Left ventricle myocardium (tissue), 1 donor: Measurements from ENCODE around the genes PCSK6 and TM2D3.

- PRO-cap: no peak
Measured at GRCh38 chr15:101020862-101021420, 101.8 kb downstream of the LRRK1 start.

- PRO-cap: bidirectional peak, plus-strand start at chr15:101201639, minus-strand start at chr15:101201412
Measured at GRCh38 chr15:101201075-101202285, 50.4 kb downstream of the CHSY1 start.

DNA sequence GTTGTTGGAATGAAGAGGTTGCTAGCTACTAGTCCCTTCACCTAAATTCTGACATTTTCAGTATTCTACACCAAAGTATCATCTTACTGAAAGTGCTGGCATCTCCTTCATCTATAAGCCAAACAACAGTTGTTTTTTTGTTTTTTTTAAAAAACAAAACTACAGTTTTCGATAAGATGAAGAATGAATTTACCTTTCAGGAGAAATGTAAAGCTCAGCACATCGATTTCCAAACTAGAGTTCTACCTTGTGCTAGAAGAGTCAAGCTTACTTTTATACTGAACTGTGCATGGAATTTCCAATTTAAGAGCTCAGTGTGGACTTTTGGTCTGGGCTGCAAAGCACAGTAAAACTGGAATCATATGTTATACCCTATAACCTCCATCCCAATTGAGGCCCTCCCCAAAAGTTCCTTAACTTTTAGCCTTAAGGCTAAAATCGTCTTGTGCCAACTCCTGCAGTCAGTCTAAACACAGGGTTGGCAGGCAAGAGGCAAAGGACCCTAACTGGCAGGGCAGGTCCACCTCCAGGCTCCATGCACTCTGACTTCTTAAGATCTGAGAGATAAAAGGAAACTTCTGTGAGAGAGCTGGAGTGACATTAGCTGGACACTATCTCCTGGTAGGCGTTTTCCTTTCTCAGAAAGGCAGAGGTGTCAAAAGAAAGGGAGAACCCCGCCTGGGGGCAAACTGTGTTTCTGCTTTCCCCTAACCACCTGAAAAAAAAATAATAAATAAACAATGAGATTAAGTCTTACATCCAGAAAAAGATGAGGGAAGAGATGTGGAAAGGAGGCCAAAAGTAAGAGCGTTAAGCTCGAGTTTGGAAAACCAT, 3.7 kb downstream of the CHSY1 start:
- PRO-cap: no peak

GRCh38 chr15:101277838-101278960, 914 bp upstream of the SELENOS start:
- PRO-cap: no peak

DNA sequence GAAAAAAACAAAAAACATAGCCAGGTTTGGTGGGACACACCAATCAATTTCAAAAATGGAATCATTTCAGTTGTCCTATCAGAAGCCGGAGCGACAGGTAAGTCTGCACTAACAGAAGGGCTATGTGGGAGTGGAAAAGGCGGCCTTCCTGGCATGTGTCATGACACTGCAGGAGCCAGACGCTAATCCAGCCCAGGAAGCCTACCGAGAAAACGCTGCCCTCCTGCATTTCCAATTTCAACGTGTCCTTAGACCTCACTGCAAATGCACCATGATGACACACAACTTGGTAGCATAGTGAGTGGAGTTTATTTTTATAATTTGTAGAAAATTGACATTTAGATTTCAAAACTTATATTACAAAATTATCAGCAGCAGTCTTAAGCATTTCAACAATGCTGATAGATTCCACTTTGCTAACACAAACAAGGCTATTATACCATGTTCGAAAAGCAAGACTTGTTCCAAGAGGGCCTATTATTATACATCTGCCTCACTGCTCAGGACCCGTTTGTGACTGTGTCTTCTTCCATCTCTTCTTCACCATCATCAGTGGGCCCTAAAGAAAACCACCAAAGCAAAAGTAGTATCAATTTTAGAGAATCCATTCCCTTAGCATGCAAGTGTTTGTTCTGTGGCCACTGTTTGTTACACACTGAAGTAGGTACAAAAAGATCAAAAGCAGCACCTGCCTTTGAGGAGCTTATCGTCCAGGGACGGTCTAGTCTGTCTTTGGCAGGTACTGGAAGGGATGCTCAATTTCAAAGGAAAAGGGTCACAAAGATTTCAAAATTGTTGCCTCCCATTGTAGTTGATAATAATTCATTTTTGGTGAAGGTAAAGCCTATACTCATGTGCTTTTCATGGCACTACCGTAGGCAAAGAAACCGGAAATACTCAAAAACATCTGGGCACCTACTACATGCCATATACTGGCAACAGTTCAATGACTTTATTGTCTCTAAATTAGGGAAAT, 4.2 kb upstream of the SELENOS start:
- PRO-cap: no peak

DNA sequence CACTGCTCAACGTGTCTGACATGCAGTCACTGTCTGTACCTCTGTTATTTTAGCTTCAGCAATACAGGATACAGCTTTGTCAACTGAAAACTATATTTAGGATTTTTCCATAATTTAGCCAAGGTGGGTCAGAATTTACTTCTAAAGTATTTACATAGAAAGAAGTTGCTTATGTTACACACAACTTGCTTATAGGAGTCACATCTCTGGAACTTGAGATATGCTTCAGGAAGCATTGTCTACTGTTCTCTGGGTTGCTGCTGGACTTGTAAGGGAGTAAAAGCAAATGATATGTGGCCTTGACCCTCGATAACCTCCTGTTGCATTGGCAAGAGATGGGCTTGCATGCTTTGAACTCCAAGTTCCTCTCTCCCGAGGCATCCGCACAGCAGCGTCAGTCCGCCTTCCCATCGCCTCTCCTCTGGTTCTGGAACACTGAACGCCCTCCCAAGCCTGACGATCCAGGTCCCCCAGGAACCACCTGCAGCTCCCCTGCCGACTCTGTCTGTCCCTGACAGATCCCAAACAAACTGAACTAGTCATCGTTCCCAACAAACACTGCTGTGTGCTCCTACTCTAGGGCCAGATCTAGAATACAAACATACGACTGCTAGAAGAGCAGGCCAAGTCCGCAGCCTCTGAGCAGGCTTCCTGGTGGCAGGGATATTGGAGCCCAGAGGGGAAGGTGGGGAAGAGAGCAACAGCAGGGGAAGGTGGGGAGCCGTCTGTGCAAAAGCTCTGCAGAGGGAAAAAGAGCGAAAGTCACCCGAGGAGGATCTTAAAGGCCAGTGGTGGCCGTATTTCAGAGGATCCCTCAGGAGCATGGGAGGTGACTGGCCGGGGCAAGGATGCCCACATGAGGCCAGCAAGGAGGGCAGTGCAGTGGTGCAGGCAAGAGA, 51.0 kb downstream of the PCSK6 start:
- PRO-cap: no peak

DNA sequence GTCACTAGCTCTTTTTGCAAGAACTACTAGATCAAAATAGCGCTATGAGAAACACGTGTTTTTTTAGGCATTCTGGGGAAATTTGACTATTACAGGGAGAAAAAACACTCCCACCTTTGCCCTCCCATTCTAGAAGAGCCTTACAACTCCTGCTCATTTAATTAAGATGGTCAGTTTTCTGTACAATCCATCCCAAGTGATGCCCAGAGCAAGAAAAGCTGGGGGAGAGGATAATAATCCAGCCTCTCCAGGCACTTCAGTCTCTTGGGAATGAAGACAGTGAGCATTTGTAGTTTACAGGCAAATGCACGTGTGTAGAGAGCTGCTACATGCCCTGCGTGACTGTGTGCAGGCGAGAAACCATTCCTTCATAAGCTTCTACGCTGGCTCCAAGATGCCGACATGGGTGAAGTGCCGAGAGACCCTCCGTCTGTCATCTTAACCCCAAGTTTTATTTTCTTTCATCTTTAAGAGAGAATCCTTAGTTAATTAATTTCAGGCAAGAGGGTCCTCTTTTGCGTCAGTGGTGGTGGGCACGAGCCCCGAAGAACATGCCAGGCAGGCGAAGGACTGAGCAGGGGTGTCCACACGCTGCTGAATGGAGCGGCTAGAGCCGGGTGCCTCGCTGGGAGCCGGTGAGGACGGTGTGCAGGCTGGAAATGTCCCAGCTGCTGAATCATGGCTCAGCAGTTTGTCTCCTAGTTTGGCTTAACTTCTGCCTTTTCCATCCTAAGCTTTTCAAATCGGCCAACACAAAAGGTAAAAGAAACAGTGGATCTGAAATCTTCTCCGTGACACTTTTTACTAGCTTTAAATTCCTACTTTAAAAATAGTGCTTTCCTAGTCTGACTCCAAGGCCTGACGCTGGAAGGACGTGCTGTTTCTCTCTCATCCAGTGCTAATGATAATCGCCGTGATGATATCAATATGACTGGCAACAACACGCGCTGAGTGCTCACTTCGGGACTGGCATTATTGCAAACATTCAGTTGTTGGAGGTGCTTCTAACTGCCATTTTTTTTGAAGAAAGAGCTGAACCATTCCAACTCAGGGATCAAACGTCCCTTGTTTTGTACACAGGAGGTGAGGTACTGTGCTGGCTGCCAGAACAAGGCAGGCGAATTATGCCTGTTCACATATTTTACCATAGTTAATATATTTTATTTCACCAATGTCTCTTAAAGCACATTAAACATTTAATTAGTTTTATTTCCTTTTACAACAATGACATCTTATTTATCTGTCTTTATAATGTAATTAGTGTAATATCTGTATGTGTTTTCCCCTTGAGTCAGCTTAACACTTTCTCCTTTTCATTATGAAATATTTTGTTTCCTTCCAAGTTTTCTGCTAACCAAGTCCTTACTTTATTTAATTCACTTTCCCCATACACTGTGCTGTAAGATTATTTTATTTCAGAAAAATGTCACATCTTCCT, 19.9 kb downstream of the PCSK6 start:
- PRO-cap: bidirectional peak, plus-strand start at position 954 of the sequence, minus-strand start at position 903 of the sequence

GRCh38 chr15:101489179-101490382, at the start of gene PCSK6:
Gene PCSK6 (minus strand): TSS chr15:101489707.
- PRO-cap: bidirectional peak, plus-strand start at chr15:101489461, minus-strand start at chr15:101489347; bidirectional peak, plus-strand start at chr15:101489735, minus-strand start at chr15:101489707; unidirectional peak, minus-strand start at chr15:101489936

DNA sequence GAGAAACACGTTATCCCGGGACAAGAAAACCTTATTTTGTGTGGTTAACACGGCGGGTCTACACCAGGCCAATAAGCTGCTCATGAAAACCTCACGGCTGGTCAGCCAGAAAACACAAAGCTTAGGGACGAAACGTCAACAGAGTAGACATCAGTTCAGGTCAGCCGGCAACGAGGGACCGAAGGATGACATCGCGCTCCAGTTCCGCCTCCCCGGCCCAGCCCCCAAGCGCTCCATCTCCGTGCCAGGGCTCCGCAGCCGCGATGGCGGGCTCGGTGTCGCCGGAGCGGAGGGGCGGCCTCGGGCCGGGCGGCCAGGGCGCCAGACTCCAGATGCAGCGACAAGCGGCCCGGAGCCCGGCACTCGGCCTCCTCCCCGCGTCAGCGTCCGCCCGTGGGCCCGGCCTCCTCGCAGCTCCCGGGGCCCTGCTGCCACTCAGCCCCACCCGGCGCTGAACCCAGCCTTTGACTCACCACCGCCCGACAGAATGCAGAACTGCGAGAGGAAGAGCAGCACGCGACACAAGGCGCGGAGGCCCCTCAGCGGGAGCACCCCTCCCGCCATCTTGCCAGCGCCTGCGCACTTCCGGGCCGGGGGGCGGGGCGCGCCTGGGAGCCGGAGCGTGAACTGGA, at the start of gene TM2D3:
TSS of gene TM2D3 (minus strand) at position 584 of the 632 bp plus-strand sequence.
- PRO-cap: bidirectional peak, plus-strand start at position 150 of the sequence, minus-strand start at position 145 of the sequence; bidirectional peak, plus-strand start outside the sequence, minus-strand start at position 585 of the sequence